ENCODE results near the genes ZNF275, OPN1MW and TKTL1.

- RRBS: no CpG with 5 or more reads among the region's 2 CpGs
Observed at GRCh38 chrX:152930571-152930912, 32.7 kb downstream of the ZNF185 start.

DNA sequence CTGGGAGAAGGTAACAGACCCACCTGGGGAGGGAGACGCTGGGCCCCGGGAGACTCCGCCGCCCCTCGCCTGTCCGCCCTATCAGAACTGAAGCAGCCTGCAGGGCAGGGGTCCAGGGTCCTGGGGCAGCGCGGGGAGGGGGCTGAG, 232 bp downstream of the PNMA3 start:
- RRBS: 40% methylated on average over 2 of the region's 8 CpGs

DNA sequence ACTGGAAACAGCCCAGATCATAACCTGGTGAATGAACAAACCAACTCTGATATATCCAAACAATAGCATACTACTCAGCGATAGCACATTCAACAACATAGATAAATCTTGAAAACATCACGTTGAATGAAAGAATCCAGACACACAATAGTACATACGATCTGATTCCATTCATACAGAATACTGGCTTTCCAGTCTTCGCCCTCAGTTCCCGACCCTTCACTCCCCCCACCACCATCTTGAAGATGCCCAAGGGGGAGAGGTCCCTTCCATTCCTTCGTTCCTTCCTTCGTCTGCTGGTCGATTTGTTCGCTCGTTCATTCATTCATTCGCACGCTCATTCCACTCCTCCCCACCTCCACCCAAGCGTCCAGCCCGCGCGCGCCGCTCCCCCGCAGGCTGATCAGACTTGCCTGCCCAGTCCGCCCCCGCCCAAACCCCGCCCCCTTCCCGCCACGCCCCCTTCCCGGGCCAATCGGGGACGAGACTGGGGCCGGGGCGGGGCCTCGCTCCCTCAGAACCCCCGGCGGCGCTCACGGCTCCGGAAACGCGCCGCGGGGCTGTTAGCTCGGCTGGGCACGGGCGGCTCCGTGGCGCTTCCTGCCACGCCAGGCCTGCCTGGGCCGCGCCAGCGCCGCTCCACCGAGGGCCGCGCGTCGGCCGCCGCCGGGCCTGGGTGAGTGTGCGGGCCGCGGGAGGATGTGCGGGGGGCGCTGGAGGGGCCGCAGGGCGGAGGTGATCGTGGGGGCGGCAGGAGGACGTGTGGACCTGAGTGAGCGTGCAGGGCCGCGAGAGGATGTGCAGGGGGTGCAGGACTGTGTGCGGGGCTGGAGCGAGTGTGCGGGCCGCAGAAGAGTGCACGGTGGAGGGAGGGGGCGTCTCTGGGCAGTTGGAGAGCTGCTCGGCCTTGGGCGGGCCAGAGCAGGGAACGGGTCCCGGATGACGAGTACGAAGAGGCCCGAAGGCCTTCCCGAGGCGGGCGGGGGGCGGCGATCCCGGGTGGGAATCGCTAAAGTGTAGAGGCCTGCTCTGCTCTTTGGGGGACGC, at the start of gene ZNF275:
Gene ZNF275, plus strand, starts transcription at position 544 of the 1,047 bp plus-strand sequence.
- RRBS: 33% methylated on average over 10 of the region's 91 CpGs

DNA sequence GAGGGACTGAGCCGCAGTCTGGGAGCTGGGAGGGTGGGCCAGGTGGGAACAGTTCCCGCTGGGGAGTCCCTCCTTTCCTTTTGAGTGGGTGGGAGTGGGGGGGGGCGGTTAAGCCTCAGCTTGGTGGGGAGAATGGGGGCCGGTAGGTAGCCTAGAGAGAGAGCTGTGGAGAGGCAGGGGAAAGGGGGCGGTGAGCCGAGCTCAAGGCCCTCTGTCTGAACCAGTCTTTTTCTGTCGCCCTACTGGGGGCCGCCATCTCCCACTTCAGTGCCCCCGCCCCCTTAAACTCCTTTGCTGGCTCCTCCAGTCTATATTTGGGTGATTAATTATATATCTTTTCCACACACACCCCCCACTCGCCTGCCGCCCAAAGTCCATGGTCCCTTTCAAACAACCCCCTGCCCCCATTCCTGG, 830 bp downstream of the ZNF275 start:
- RRBS: no CpG with 5 or more reads among the region's 11 CpGs

- RRBS: no CpG with 5 or more reads among the region's 9 CpGs
Observed at GRCh38 chrX:153697958-153698411, 10.3 kb downstream of the SLC6A8 start.

DNA sequence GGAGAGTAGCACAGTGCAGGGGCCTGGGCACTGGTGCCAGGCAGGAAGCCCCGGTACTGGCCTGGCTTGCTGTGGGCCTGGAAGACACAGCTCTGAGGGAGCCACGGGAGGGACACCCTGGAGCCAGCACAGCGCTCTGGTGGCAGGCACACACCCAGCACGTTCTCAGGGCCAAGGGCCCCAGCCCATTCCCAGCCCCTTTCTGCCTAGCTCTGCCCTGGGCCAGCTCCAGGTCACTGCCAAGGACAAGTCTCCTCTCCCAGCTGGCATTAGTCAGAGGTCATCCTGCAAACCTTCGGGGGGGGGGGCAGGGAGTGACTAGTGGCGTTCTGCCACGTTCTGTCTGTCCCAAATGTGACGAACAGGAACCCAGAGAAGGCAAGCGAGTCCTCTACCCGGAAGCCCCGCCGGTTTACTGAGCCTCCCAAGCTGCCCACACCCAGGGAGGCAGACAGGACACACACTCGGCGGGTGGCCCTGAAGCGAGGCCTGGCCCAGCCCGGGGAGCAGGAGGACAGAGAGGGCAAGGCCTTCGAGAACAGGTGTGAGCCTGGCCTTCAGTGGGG, 12.2 kb downstream of the SLC6A8 start:
- RRBS: no CpG with 5 or more reads among the region's 17 CpGs

- RRBS: no CpG with 5 or more reads among the region's 22 CpGs
Observed at GRCh38 chrX:153702865-153703359, 15.2 kb downstream of the SLC6A8 start.

DNA sequence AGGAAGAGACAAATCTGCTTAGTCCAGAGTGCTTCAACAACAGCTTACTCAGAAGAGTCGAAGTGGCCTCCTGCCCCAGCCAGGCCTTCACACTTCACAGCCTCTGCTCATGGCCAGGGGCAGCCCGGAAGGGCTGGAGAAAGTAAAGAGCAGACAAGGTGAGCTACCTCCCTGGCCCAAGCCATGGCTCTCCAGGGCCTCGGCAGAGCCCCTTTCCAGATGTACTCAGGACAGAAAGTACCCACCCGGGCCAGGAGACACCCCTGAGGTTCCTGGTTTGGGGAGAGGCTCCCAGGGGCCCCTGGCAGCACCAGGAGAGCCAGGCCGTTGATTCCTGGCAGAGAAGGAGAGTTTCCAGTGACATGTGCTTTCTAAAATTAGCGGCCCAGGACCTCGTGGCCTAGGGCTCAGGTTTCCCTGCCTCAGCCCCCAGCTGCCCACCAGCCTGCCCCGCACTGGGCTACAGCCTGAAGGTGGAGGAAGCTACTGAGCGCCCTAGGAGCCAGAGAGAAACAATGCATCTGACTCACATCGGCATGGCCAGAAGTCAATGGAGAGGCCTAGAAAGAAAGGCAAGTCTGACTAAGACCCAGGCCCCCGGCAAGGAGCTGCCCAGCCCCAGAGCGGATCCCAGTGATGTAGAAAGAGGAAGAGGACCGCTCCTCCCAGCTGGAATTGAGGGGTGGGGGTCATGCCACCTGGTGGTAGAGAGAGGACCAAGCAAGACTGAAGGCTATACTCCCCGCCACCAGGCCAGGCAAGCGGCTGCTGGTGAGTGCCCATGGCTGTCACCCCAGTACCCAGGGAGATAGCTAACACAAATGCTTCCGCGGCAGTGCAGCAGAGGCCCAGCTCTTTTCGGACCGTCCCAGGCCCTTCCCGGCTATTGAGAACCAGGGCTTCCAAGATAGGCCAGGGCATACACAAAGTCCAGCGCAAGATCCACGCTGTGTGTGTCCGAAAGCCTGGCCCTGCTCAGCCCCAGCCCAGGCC, 17.7 kb downstream of the SLC6A8 start:
- RRBS: no CpG with 5 or more reads among the region's 23 CpGs

- RRBS: 4% methylated on average over 1 of the region's 13 CpGs
Observed at GRCh38 chrX:153708465-153708963, 15.7 kb downstream of the BCAP31 start.

DNA sequence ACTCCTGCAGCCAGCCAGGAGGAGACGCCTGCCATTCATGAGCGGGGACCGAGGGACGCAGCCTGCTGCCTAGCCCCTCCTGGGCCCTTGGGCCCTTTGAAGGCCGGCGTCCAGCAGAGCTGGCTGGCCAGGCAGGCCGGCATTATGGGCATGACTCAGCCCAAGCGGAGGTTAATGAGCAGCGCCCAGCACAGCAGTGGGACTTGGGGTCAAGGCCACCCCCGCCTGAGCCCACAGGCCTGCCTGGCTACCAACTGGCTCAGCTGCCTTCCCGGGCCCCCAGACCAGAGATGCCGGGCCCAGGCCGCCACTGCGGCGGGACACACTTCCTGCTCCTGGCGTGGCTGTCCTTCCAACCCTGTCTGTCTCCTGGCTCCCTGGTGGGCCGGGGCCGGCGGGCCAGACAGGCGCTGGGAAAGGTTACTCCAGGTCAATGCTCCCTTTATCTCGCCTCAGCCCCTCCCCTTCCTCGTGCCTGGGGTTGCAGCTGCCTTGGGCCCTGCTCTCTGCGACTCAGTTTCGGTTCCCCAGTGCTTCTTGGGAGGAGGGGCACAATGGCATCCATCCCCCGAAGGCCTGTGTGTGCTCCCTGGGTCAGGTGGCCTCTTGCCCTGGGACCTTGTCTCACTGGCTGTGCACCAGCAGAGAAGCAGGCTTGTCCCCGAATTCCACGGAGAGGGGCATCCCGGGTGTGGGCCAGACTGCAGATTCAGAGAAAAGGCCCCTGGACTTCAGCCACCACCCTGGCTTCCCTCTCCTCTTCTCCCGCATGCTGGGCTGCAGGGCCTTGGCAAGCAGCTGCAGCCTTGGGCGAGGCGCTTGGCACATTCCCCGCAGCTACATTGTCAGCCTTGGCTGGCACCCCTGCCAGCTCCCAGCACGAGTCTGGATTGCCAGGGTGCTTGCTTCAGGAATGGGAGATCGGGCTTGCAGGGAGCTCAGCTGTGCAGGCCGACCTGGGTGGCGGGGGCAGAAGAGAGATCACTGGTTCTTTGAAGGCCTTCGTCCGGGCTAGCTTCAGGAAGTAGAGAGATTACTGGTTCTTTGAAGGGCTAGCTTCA, 2.2 kb downstream of the ABCD1 start:
- RRBS: 12% methylated on average over 6 of the region's 38 CpGs

- RRBS: 17% methylated on average over 4 of the region's 38 CpGs
Observed at GRCh38 chrX:153743311-153744118, 18.9 kb downstream of the ABCD1 start.

DNA sequence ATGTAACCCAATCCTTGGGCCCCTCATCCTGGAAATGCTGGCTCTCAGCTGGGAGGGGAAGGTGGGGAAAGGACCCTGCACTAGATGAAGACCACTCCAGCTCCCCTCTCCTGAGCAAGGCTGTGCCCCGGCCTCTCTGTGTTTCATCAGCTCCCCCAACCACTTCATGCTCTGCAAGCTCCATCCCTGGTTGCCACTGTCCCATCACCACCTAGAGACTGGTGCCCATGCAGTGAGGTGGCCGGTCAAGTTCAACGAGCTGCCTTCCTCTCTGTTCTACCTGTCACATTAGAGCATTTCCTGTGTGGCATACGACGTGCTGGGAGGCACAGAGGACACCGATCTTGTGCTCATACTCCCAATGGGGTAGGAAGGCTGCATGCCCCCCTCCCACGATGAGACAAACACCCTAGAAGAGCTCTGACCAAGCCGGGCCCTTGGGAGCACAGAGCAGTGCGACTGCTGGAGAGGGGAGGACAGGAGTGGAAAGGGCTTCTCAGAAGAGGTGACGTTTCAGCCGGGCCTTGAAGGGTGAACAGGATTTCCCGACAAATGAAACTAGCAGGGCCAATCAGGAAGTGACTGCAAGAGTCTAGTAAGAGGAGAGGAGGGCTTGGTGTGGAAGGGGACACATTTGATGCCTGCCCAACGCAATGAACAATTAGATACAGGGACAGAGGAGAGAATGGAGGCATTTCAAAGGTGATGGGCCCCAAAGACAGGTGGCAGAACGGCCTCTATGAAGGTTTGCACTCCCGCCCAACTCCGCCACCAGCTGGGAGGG, 4.2 kb downstream of the HCFC1 start:
- RRBS: 42% methylated on average over 4 of the region's 16 CpGs

DNA sequence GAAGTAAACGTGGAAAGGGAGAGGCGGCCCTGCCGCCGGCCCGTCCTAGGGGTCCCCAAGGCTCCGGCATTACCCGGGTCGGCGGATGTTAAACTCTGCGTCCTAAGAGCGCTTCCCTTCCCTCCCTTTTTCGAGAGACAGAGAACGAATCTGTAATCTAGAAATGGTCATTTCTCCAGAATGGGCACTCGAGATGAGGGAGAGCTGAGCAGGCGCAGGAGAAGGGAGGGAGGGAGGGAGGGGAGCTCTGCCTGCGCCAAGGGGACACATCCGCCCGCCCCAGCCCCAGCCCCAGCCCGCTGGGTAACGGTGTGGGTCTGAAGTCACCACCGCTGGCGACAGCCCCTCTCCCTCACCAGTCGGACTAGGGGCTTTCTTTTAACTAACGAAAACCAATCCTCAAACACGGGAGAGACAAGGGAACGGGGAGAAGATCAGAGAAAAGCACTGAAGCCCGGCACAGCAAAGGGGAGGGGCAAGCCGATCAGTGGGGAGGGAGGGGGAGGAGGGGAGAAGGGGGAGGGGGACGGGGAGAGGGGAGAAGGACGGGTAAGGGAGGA, 1.6 kb downstream of the HCFC1 start:
- RRBS: no CpG with 5 or more reads among the region's 30 CpGs

DNA sequence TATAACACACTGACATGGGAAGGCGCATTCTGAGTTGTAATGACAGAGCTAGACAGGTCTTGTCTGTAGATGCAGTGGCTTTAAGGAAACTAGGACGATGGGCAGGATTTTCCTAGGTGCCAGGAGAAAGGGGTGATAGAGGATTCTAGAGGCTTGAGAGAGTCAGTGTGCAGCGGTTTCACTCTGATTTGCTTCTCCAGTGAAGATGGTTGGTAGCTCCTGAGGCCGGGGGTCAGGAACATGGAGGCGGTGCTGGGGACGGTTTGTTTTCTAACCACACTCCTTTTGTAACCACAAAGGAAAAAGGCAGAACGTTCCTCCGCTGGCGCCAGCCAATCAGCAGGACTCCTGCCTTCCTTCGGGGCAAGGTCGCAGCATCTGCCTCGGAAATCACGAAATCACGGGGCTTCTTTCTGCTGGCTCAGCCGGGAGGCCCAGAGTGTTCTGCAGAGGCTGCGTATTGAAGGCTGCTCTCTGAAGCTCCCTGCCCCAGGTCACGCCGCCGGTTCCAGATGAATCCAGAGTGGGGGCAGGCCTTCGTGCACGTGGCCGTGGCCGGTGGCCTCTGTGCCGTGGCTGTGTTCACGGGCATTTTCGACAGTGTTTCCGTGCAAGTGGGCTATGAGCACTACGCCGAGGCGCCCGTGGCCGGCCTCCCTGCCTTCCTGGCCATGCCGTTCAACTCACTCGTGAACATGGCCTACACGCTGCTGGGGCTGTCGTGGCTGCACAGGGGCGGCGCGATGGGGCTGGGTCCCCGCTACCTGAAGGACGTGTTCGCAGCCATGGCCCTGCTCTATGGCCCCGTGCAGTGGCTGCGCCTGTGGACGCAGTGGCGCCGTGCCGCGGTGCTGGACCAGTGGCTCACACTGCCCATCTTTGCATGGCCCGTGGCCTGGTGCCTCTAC, 9.3 kb downstream of the TMEM187 start:
- RRBS: 54% methylated on average over 9 of the region's 50 CpGs

GRCh38 chrX:154015309-154015942, 4.3 kb downstream of the IRAK1 start:
- RRBS: no CpG with 5 or more reads among the region's 16 CpGs

- RRBS: no CpG with 5 or more reads among the region's 16 CpGs
Observed at GRCh38 chrX:154020924-154021774, 1.4 kb upstream of the IRAK1 start.

- RRBS: no CpG with 5 or more reads among the region's 12 CpGs
Observed at GRCh38 chrX:154182402-154182666, at the start of gene OPN1MW. Gene OPN1MW, plus strand, starts transcription at chrX:154182596.

DNA sequence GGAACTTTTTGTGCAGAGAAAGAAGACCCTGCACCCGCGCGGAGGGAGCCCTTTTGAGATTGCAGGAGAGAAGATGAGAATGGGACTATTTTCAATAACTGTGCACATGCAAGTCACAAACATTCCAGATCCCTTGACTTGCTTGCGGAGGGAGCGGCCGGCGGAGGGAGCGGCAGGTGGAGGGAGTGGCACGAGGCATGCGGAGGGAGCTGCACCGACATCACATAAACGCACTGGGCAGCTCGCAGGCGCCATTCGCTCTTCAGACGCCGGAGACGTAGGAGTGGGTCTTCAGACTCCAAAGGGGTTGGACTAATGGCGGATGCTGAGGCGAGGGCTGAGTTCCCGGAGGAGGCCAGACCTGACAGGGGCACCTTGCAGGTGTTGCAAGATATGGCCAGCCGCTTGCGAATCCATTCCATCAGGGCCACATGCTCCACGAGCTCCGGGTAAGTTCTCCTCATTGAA, at the start of gene TKTL1:
Gene TKTL1, plus strand, starts transcription at position 251 of the 468 bp plus-strand sequence.
- RRBS: 95% methylated on average over 7 of the region's 25 CpGs

DNA sequence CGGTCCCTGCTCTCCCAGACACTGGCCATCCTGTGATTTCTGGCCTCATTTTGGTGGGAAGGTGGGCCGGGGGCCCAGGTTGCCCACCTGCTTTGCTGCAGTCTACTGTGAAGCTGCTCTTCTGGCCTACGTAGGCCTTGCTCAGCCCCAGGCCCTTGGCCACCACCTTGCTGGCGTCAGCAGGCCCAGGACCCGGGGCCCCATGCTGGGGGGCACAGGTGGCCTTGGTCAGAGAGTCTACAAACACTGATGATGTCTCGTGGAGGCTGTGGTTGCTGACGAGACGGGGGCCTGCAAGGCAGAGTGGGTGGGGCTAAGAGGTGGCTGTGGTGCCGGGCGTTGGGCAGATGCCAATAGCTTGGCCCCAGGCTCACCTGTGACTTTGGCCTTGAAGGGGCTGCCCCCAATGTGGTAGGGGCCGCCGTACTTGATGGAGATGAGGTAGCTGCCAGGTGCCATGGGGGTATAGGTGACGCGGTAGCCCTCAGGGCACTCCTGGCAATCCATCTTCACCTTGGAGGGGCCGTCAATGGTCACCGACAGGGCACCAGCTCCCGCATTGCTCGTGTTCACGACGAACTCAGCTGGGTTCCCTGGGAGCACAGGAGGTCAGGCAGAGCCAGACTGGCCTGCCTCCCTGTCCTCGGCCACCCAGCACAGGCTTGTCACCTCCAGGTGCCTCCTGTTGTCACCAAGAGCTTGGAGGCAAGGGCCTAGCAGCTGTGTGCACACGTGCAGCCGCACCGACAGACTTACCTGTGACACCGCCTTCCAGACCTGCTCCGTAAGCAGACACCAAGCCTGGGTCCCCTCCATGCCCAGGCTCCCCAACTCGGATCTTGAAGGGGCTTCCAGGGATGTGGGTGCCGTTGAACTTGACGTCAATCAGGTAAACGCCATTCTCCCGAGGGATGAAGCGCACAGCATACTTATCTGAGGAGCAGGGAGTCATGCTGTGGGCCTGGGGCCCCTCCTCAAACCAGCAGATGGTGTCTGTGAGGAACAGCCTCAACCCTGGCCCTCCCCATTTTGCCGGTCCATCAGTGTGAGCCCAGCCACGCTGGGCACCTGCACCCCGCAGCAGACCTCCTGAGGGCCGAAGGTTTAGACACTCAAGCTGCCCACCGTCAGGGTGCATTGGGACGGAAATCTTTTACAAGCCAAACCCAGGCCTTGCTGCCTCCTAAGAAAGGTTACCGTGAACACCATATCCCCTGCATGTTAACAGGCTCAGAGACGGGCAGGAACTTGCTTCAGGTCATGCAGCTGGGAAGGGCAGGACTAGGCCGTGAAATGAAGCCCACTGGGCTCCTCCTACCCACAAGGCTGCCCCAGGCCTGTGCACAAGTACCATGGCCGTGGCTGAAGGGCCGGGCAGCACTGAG, 24.7 kb downstream of the FLNA start:
- RRBS: no CpG with 5 or more reads among the region's 43 CpGs

- RRBS: 90% methylated on average over 8 of the region's 20 CpGs
Observed at GRCh38 chrX:154358050-154358825, 16.2 kb downstream of the FLNA start.

Measured in pericardium (tissue), 1 donor.